Monocyte (primary cell): ENCODE results near the gene BRINP2.

- PRO-cap, 2 experiments, result peak in 1 of 2 experiments; most common plus-strand start chr1:172533813 (in 1); most common minus-strand start chr1:172533858 (in 1)
These were observed 756 bp downstream of the SUCO start for GRCh38 chr1:172533737-172534075.

DNA sequence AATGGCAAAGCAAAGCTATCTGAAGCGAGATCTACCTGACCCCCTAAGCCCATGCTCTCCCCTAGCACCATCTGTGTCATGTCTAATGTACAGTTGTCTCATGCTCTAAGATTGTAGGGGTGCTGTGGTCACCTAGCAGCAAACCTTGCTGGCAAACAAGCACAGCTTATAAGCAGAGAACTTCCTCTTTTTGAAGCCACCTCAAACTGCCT is 66.0 kb downstream of the FASLG start:
- PRO-cap, 2 experiments, result no peak in any of the 2 experiments

DNA sequence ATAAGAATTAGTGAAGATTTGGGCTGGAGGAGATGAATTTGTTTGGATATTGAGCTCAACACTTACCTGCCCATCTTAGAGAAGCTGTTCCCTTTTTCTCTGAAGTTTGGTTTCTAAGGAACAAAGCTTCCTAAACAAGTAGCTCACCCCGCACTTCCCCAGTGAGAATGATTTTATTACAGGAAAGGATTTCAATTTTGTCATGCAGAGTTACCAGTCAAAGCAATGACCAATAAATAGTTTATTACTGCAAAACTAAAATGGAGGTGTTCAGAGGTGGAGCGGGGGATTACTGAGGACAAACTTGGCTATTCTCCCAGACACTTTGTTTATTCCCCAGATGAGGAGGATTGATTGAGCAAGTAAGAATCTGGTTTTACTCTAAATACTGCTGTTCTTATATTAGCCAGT is 136.3 kb downstream of the TNFSF18 start:
- PRO-cap, 2 experiments, result no peak in any of the 2 experiments

DNA sequence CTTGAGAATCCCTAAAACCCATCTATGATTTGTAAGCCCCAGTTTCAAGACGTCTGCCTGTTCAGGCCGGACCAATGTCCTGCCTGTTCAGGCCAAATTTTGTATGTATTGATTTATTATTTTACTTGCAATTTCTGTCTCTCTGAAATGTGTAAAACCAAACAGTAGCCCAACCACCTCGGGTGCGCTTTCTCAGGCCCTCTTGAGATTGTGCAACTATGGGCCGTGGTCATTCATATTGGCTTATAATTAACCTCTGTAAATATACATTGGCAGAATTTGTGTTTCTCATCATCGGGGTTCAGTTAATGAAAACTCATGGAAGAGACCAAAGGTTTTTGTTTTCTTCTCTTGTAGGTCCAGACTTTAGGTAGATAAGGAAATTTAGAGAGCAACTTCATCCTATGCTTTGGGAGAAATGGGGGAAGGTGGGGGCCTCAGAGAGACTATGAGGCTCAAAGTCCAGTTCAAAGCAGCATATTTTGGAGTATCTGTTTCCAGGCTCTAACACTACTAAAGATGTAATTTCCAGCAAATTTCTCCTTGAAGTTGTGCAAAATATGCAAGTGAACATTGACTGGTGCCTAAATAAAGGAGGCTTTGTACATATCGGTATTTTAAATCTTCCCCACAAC is 77.2 kb upstream of the TNFSF18 start:
- PRO-cap, 2 experiments, result no peak in any of the 2 experiments

DNA sequence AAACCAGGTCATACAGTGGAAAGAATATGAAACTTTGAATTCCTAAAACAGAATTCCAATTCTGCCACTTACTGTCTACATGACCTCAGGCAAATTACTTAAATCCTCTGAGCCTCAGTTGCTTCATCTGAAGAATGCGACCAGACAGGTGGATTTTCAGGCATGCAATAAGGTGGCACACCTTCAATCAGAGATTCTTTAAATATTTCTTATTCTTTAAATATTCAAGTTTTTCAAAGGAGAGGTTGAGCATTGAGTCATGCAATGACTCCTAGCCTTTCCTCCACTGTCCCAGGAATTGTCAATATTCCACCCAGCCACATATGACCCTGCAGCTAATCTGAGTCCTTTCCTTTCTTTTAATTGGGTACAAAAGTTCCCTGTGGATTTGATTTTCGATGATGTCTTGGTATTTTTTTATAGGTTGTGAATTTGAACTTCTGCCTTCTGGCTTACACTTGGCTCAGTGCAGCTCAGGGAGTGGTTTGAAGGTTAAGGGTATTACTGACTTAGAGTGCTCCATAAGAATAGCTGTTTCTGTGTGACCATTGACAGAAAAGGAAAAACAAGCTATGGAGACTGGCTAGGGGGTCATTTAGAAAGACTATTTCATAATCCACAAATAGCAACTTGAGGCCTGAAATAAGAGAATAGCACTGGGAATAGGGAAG is 52.2 kb upstream of the PRDX6 start:
- PRO-cap, 2 experiments, result no peak in any of the 2 experiments

DNA sequence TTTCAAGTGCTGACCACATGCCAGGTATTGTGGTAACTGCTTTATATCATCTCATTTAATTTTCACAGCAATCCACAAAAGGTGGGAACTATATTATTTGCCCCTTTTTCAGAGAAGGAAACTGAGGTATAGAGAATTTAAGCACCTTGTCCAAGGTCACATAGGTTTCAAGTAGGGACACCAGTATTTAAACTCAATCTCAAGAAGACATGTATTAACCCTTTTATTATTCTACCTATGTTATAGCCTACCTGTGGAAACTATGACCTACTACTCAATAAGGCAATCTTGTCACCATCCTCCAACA is 10.2 kb downstream of the TEX50 start:
- PRO-cap, 2 experiments, result no peak in any of the 2 experiments

DNA sequence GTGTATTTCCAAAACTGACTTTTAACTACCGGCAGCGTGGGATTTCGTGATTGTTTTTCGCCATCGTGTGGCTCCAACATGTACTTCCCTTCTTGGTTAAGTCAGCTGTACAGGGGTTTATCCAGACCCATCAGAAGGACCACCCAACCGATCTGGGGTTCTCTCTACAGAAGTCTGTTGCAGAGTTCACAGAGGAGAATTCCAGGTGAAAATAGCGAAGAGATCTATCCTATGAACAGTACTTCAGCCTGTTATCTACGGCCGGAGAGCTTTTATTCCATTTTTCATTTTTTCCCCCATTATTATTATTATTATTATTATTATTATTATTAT is 435 bp upstream of the CENPL start:
- PRO-cap, 2 experiments, result no peak in any of the 2 experiments

- PRO-cap, 2 experiments, result no peak in any of the 2 experiments
These were observed 3.1 kb upstream of the ZBTB37 start for GRCh38 chr1:173865155-173865322.

DNA sequence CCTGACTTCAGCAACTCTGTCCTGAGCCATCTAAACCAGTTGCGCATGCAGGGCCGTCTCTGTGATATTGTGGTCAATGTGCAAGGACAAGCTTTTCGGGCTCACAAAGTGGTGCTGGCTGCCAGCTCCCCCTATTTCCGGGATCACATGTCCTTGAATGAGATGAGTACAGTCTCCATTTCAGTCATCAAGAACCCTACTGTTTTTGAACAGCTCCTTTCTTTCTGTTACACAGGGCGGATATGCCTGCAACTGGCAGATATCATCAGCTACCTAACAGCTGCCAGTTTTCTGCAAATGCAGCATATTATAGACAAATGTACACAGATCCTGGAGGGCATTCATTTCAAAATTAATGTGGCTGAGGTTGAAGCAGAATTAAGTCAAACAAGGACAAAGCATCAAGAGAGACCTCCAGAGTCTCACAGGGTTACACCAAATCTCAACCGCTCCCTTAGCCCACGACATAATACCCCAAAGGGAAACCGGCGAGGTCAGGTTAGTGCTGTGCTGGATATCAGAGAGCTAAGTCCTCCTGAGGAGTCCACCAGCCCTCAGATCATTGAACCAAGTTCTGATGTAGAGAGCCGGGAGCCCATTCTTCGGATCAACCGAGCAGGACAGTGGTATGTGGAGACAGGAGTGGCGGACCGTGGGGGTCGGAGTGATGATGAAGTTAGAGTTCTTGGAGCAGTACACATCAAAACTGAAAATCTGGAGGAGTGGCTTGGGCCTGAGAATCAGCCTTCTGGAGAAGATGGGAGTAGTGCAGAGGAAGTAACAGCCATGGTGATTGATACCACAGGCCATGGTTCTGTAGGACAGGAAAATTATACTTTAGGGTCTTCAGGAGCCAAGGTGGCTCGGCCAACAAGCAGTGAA is 2.3 kb downstream of the ZBTB37 start:
- PRO-cap, 2 experiments, result no peak in any of the 2 experiments

GRCh38 chr1:173928493-173929347 is 11.6 kb upstream of the SERPINC1 start:
- PRO-cap, 2 experiments, result no peak in any of the 2 experiments

DNA sequence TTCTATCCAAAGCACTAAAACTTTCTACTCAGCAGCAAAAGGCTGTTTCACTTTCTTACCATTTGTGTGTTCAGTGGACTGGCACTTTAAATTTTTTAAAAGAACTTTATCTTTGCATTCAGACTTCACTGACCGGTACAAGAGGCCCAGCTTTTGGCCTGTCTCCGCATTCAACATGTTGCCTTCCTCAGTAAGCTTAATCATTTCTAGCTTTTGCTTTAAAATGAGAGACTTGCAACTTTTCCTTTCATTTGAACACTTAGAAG is 31.2 kb downstream of the RABGAP1L start:
- PRO-cap, 2 experiments, result no peak in any of the 2 experiments

GRCh38 chr1:174522635-174523209 is 75.0 kb downstream of the GPR52 start:
- PRO-cap, 2 experiments, result no peak in any of the 2 experiments

DNA sequence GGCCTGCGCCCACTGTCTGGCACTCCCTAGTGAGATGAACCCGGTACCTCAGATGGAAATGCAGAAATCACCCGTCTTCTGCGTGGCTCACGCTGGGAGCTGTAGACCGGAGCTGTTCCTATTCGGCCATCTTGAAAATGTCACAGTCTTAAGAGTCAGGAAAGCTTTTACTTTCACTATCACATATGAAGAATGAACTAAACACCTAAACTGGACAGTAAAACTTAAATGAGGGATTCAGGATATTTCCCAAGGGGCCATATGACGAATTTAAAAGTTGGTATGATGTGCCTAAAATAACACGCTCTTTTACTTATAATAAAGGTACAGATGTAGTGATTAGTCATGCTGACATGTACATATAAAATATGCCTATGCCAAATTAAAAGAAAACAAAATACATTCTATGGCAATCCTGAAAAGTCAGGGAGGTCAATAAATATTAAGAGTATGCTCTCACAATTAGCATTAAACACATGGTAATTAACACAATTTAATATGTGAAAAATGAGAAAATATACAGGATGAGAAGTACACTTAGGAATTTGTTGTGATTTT is 150.6 kb upstream of the CACYBP start:
- PRO-cap, 2 experiments, result no peak in any of the 2 experiments

- PRO-cap, 2 experiments, result no peak in any of the 2 experiments
These were observed 30.9 kb upstream of the CACYBP start for GRCh38 chr1:174968610-174969471.

DNA sequence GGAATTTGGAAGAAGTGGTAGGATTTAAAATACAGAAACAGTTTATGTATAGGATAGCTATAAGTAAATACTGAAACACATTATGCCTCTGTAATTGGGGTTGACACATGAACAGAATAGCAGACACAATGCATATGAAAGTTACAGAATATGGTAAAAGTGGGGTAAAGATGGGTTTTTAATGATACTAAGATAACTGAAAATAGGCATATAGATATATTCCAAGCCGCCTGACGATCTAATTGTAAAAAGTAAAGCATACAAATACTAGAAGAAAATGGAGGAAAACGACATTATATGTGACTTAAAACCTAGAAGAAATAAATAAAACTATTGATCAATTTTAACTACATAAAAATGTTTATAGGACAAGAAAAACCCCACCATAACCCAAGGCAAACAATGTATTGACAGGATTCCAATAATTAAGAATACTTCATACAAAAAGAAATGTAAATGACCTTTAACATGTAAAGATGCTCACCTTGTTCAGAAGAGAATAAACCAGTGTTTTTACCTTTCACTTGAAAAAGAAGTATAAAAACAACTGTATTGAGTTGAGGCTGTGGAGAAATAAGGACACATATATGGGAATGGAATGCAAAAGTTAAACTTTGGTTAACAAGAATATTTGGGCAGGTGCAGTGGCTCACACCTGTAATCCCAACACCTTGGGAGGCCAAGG is 11.6 kb downstream of the CACYBP start:
- PRO-cap, 2 experiments, result no peak in any of the 2 experiments

DNA sequence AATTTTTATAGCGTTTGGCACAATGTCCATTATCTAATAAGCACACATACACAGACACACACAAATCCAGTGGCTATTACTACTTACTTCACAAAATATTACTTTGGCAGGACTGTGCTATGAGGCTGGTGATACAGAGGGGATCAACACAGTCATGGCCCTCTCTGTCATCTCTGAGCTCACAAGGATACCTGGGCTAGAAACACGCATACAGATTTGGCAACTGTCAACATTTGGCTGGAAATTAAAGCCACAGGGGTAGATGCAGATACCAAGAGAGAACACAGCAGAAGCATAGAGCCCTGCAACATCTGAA is 4.1 kb downstream of the TNN start:
- PRO-cap, 2 experiments, result no peak in any of the 2 experiments

- PRO-cap, 2 experiments, result no peak in any of the 2 experiments
These were observed 23.3 kb downstream of the KIAA0040 start for GRCh38 chr1:175169122-175169800.

- PRO-cap, 2 experiments, result no peak in any of the 2 experiments
These were observed 1.2 kb upstream of the KIAA0040 start for GRCh38 chr1:175193585-175194280.

DNA sequence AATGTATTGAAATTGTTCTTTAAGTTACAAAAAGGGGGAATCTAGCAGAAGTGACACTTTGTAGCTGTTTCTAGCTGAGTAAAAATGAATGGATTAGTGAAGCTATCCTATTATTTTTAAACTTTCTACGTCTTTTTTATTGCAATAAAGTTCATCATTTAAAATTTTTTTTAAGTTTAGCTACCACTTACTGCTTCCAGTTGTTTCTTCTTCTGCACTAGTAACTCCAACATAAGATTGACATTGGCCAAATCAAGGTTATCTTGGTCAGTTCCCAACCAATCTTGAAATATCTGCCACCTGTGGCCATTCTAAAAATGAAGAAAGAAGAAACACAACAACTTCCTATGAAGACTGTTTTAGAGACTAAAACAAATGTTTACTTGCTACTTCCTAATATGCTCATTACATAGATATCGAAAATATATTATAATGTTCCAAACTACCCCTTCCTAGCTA is 44.4 kb downstream of the COP1 start:
- PRO-cap, 2 experiments, result no peak in any of the 2 experiments

DNA sequence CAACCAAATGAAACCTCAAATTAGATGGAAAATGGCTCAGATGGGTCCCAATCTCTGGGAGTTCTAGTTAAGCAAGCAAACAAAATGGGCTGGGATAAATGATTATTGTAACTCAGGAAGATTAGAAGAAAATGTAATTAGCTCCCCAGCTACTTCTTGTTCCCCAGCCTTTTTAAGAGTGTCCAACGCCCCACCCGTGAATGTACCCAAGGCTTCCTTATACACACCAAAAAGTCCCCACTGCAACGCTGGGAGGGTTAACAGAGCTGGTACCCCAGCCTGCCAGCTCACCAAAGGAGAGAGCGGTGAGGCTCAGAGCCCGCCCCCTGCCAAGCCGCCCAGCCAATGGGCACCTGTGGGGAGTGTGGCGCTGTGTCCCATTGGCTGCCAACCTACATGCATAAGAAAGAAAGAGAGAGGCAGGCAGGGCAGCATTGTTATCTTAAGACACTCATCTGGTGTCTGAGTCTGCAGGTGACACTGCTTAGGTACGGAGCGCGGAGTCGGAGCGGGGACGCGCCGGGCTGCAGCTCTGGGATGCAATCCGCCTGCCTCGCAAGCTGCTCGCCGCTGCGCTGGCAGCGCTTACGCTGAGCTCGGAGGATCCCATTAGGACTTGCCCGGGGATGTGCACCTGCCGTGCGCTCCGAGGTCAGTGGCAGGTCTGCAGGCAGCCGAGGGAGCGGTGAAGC is at the start of gene BRINP2:
Gene BRINP2 (plus strand): TSS at position 465 of the 692 bp plus-strand sequence.
- PRO-cap, 2 experiments, result no peak in any of the 2 experiments